Left cardiac atrium (tissue), 1 donor: ENCODE measurements around a stretch of chr13.

- PRO-cap: no peak
Measured at GRCh38 chr13:109791155-109791771, 4.9 kb upstream of the IRS2 start.

GRCh38 chr13:109836488-109837075 lies 50.2 kb upstream of the IRS2 start:
- PRO-cap: no peak

GRCh38 chr13:110128401-110128961 lies 178.5 kb downstream of the COL4A1 start:
- PRO-cap: no peak

DNA sequence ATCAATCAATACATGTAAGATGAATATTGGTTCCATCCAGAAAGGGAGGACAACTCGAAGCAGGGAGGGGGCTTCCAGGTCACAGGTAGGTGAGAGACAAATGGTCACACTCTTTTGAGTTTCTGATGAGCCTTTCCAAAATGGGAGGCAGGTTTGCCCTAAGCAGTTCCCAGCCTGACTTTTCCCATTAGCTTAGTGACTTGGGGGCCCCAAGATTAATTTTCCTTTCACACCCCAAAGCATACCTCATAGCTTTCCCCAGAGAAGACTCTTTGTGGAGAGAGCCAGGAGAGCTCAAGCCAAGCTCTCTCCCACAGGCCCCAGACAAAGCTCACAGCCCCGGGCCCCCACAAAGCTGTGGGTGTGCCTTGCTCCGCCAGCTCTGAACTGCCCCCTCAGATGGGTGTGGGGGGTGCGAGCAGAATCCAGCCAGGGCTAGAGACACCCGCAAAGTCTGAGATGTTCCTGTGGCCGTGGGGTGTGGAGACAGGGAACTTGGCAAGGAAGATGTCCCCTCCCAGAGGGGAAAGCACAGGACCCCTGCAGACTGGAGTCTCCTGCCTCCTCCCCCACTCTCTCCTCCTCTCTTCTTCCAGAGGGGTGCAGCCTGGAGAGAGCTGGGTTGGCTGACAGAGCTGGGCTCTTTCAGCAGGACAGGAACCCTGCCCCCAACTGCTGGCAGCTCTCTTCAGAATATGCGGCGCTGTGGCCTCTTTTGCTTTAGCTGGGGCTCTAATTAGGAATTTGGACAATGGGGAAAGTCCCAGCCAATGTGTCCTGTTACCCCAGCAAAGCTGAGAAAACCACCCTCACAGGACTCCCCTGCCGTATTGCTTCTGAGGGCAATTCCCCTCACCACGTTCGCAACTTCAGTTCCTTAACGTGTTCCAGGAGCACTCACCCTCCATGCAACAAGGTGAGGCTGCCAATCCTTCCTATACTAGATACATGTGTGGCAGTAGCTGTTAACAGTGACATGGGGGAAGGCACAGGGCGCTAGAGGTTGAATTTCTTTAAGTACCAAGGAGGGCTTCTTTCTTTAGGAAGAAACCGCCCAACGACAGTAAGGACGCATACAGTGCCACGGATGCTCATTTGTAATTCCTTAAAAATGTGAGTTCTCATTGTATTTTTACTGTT lies 170.1 kb downstream of the COL4A1 start:
- PRO-cap: no peak

DNA sequence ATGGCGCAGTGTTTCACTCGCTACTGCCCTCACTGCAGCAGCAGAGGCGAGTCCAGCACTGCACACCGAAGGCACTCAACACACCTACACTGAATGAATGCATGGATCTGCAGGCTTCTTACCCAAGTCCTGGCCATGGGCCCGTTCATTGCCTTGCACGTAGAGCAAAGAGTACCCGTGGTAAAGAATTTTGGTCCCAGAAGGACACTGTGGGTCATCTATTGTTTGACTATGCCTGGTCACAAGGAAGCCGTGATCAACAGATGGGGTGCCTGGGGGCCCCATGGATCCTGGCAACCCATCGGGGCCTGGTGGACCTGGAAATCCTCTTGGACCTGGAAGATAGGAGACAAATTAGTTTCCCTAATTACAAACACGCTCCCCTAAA lies 144.9 kb downstream of the COL4A1 start:
- PRO-cap: no peak

- PRO-cap: no peak
Measured at GRCh38 chr13:110258706-110259248, 48.2 kb downstream of the COL4A1 start.

GRCh38 chr13:110306313-110306571 lies 715 bp downstream of the COL4A1 start:
- PRO-cap: no peak

DNA sequence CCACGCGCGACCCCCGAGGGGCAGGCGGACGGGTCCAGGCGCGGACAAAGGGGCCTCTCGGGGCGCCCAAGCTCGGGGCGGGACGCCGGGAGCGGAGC lies 277 bp downstream of the COL4A1 start:
- PRO-cap: no peak

DNA sequence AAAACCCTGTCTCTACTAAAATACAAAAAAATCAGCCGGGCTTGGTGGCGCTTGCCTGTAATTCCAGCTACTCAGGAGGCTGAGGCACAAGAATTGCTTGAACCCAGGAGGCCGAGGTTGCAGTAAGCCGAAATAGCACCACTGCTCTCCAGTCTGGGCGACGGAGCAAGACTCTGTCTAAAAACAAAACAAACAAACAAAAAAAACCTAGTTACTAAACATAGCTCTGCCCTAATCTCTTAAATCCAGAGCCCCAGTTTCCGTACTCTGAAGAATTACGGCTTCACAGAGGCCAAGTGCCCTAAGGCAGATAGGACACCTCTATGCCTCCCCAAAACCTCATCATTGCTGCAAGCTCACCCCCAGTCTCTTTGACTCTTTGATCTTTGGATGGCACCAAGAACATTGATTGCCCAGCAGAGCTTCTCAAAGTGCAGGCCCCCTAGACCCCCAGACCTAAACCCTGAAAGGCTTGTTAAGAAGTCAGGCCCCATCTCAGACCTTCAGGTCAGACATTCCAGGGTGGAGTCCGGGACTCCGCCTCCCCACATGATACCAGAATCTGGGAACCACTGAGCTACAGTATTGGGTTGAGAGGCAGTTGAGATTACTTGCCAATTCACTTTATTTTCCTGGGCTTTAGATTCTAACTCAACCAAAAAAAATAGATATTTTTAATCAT lies 2.9 kb downstream of the COL4A2 start:
- PRO-cap: no peak

DNA sequence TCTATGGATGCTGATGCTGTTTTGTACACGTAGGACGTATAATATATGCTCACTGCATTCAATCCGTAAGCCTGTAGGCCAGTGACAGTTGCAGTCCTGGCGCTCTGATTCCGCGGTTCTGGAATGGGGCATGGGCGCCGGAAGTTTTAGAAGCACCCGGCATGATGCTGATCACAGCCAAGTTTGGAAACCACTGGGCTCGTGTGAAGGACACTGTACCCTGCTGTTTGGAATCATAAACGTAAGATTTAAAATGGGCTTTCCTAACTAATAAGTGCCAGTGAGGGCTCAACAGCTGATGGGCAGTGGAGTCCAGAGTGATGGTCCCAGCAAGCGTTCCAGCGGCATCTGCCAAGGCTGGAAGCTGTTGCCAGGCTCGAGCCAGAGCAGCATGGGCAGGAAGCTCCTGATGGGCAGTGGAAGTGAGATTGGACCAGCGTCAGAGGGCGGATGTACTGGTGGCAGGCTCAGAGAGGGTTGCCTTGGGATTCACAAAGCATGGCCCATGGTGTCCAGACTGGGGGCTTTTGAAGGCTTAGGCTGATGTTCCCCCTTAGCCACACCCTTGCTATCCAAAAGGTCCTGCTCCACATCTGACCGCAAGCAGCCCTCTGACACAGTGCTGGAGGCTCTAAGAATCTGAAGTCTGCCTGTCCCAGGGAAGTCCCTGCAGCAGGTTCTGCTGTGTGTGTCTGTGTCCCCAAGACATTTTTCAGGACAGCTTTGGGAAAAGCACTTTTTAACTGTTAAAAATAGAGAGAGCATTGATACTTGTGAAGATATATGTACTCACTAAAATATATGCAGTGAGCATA lies 30.2 kb downstream of the COL4A2 start:
- PRO-cap: no peak

DNA sequence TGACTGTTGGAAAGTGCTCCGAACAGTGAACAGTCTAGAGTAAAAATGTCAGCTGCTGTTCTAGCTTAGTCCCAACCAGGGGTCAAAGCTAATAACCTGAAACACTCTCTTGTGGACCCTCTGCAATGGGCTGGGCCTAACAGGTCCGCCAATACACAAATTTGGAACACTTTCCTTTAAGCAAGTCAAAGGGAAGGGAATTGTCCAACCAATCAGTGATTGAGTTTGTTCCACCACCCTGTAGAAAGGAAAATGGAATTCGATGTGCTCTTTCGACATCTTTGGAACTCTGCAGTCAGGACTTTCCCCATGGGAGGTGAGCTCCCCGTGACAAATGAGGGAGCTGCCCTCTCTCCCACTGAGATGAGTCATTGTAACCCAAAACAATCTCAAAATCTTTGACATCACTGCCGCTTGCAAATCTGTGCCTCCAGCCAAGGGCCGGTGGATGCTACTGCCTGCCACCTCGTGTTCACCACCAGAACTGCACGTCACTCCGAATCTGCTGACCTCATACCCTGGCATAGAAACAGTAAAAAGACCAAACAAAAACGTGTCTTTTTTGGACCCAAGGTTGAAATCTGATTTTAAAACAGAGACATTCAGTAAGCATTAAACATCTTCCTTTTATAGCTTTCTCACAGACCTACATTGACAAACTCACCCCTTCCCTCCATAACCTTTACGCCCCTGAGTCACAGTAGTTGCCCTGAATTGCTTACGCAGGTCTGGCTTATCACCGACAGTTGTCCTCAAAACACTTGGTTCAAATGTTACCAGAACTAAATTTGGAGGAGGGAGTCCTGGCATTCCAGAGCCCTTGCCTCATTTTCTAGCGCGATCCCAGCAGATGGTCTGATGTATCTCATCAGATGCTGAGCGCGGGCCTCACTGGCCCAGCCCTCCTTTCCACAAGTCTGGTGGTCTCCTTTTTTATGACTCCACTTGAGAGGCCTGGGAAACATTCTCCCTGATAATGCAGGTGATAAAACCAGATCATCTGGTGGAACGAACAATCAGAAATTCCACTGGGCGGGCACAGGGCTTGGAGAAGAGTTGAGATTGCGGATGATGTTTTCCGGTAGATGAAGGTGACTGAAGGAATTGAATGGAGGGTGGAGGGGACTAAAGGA lies 105.2 kb downstream of the COL4A2 start:
- PRO-cap: no peak

DNA sequence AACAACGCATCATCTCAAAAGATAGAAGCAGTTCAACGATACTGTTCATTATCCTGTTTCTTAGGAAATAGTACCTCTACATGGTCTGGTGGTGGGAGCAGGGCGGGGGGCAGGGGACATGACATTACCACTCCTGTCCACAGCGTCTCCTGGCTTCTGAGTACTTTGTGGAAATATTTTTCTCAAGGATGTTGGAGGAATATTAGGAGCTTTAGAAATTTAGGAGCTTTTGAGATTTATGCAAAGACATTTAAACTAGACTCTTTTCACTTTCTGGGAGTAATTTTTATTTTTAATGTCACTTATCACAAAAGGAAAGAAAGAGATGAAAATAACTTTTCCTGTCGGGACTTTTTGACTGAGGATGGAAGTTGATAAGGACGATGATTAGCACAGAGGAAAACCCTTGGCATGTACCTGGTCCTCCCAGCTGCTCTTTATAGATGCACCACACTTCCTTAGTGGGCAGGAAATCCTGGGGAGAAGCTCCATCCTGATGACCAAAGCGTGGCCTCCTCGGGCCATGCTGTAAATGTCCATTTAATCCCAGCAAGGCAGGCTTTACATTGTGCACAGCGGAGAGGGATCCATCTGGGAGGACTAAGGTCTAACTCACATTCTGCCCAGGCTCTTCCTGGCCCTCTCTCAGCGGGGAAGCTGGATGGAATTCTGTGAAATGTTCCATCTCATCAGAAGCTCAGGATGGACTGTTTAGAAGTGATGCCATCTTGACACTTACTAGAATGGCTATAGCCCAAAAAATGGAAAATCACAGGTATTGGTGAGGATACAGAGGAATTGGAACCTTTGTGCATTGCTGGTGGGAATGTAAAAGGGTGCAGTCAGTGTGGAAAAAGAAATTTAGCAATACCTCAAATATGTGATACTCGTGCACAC lies 113.5 kb downstream of the COL4A2 start:
- PRO-cap: no peak

GRCh38 chr13:110483455-110483953 lies 78.0 kb downstream of the RAB20 start:
- PRO-cap: no peak

DNA sequence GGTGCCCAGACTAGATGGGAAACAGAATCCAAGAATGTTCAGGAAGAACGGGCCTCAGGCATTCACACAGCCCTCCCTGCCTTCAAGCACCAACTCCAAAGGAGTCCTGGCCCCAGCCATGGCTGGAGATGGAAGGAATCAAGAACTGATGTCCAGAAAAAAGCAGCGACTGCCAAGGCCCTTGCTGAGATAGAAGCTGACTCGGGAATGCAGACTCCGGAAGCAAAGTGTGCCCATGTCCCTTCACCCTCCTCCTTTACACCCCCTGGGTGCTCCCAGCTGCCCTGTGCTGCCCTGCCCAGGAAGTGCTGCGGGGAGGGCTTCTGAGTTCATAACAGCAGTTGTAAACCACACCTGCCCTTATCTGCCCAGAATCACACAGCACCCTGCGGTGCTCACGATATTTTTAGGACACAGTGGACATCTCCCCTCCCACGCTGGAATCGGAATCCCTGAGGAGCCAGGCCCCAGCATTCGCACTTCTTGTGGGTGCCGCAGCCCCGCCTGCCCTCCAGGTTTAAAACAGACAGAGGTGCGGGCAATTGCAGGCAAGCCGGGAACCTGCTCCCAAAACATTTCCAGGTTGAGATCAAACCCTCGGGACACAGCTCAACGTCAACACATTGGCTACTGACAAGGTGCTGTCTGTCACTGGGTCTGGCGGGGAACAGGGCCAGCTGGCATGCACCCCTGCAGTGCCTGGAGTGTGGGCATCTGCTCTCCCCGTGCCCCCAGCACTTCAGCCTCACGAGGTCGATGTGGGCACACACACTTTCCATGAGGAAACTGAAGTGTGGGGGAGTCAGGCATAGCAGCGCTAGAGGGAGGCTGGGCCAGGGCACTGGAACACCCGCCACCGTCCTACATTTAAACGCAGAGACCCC lies 36.9 kb downstream of the RAB20 start:
- PRO-cap: no peak

DNA sequence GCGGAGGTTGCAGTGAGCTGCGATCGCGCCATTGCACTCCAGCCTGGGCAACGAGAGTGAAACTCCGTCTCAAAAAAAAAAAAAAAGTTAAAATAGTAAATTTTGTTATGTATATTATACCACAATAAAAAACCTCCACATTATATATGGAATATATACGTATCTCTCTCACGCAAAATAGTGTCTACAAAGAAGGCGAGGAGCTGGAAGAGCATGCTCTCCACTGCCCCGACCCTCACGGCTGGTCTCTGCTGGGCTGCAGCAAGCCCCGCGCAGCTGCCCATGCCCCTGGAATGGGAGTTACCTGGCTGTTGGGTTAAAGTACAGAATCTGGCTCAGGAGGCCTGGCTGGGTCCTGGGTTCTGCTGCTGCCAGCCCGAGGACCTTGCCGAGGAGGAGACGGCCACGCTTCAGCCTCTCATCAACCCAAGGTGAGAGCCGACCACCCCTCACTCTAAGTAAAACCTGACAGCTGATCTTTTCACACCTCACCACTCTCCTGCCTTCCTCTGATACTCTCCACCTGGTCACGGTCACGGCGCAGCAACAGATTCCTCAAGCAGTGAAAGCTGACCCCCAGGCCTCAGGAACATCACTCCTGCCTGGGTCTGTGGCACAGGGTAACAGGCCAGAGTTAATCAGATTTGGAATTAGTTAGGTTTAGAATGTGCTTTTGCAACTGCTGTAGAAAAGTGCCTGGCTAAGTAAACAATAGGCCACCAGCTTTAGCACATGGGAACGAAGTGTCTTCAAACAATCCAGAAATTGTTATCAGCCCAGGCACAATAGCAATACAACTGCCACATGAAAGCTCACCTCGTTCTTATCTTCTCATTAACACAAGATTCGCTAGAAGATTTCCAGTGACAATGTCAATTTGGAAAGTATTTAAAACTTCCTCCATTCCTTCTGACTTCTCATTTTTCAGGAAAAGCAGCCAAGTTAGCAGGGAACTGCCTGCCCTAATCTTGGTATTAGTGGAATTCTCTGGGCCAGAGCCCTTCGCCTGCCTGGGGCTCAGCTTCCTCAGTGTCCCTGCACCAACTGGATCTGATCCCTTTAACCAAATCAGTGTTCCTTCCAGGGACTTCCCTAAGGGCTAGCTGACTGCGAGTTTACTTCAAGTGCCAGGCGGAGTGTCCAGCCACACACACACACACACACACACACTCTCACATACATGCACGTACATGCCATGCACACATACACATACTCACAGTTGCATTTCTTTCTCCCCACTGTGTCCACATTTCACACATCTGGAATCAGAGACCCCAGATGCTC lies 20.4 kb downstream of the RAB20 start:
- PRO-cap: no peak

DNA sequence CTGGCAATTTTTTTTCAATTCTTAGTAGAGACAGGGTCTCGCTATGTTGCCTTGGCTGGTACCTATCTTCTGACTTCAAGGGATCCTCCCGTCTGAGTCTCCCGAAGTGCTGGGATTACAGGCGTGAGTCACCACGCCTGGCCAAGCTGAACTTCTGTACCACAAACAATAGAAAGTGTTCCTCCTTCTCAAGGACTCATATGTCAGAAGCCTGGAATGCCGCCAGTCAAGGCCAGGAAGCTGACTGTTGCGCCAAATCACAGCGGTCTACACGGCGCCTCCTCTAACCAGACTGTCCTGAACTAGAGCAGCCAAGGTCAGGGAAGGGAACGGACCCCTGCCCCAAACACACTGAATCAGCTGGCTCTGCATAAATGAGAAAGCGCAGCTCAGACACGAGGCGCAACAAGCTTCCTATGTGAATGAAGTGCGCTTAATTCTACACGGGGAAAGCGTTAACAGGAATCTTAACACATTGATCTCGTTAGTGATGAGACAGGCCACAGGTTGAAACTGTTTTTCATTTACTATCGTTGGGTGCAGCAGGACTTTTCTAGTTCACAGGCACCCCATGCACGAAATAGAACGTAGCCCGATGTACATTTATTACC lies 14.5 kb downstream of the RAB20 start:
- PRO-cap: no peak

- PRO-cap: no peak
Measured at GRCh38 chr13:110625578-110626357, 10.4 kb downstream of the NAXD start.

DNA sequence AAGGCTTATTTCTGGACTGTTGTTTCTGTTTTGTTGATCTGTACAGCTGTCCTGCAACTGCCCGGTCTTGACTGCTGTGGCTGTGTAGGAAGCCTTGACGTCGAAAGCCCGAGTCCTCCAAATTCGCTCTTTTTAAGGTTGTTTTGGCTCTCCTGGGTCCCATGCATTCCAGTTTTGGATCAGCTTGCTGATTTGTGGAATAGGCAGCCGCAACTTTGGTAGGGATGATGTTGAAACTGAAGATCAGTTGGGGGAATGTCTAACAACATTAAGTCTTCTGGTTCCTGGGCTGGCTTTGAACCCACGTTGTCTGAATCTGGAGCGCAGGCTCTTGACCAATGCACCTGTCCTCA lies 15.5 kb downstream of the NAXD start:
- PRO-cap: no peak

GRCh38 chr13:110645639-110646209 lies 30.4 kb downstream of the NAXD start:
- PRO-cap: no peak

DNA sequence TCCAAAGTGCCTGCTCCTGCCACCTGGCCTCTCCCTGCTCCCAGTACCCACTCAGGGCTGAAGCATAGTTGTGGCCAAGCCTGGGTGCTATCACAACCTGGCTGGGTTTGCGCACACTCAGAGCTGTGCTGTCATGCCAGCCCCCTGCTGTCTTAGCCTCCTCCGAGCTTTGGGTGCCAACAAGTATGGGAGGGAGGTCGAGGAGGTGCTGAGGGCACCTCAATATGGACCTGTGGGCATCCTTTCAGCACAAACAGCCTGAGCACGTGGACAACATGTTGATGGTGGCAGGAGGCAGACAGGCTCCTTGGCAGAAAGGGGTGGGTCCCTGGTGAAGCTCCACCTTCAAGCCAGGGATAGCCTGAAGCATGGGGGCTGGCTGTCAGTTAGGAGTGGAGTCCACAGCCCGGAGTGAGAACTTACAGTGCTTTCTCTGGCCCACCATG lies 79.6 kb downstream of the ING1 start:
- PRO-cap: no peak